Umbilical cord (tissue), 2 donors: ENCODE measurements around a stretch of chr6.

DNA sequence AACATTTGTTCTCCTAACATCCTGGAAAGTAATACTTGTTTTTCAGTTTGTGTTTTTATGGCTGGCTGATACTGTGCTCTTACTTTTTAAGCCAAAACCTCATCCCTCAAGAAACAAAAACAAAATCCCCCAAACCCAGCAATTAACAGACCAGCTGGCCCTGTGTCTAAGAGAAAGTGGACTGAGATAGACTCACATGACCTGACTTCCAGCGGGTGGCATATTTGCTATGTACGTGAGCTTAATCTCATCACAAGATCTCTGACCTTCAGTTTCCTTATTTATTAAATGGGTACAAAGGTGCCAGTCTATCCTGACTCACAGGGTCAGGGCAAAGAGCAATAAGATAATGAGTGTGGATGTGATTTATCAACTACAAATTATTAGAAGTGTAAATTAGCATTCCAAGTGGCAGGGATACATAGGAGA, 59.0 kb upstream of the CNKSR3 start:
- RAMPAGE, long total RNA, result no peak

GRCh38 chr6:154615547-154616144, 105.2 kb upstream of the CNKSR3 start:
- RAMPAGE, long total RNA, result no peak

DNA sequence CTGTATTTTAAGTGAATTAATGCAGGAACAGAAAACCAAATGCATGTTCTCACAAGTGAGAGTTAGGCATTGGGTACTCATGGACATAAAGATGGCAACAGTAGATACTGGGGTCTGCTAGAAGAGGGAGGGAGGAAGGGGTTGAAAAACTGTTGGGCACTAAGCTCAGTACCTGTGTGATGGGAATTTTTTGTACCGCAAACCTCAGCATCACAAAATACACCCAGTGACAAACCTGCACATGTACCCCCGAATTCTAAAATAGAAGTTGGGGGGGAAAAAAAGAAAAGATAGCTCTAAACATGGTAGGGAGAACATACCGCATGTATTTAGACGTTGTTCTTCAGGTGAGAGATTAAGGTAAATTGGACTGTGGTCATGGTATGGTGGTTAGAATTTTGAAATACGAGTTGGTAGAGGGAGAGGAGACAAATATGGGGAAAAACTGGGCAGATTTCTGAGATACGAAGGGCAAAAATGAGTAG, 38.4 kb downstream of the SCAF8 start:
- RAMPAGE, long total RNA, result no peak

- RAMPAGE, long total RNA, result no peak
Observed at GRCh38 chr6:155078502-155078920, 83.4 kb downstream of the TIAM2 start.

GRCh38 chr6:155221144-155221529, 42.7 kb upstream of the CLDN20 start:
- RAMPAGE, long total RNA, result no peak

DNA sequence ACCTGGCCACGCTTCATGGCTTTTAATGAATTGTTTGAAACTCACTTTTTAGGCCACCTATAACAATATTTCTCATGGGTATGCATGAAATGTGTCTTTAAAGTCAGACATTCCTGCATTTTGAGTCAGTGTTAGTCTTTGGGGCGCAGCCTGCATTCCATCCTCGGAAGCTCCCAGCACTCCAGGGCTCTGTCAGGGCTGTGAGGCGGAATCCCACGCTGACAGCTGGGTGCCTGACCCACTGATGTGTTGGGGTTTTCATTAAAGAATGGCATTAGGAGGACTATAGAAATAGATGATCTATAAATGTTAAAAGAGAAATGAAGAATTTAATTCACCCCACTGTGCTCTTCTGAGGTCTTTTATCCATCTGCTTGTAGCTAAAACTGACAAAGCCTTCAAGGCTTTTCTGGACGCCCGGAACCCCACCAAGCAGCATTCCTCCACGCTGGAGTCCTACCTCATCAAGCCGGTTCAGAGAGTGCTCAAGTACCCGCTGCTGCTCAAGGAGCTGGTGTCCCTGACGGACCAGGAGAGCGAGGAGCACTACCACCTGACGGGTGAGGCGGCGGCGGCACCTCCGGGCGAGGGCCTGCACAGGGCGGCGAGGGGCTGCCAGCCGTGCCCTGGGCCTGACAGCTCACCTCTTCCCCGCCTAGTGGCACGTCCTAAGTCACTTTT, 16.1 kb upstream of the CLDN20 start:
- RAMPAGE, long total RNA, result start-site peak on the plus strand centred at position 191 of the sequence, 62 bp wide, 6 and 16 reads in 2 replicates

- RAMPAGE, long total RNA, result no peak
Observed at GRCh38 chr6:155418033-155418544, 37.5 kb downstream of the NOX3 start.

- RAMPAGE, long total RNA, result no peak
Observed at GRCh38 chr6:155524224-155524617, 68.6 kb upstream of the NOX3 start.

- RAMPAGE, long total RNA, result no peak
Observed at GRCh38 chr6:155634119-155634463, 178.5 kb upstream of the NOX3 start.

DNA sequence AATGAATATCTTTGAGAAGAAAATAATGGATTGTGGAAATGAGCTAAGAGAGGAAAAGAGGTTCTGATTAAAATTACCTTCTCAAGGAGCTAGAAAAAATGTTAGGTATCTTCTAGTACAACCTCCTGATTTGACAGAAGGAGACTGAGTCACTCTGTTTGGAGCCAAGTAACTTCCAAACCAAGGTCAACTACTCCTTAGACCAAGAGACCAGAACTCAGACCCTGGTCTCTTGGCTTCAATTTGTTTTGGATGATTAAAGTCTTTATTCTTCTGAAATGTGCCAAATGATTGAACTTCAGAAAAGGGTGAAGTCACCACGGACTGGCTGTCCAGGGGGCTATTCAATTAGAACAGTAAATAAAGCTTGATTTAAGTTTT, 602.2 kb upstream of the ARID1B start:
- RAMPAGE, long total RNA, result no peak

- RAMPAGE, long total RNA, result no peak
Observed at GRCh38 chr6:156396565-156397665, 380.3 kb upstream of the ARID1B start.

DNA sequence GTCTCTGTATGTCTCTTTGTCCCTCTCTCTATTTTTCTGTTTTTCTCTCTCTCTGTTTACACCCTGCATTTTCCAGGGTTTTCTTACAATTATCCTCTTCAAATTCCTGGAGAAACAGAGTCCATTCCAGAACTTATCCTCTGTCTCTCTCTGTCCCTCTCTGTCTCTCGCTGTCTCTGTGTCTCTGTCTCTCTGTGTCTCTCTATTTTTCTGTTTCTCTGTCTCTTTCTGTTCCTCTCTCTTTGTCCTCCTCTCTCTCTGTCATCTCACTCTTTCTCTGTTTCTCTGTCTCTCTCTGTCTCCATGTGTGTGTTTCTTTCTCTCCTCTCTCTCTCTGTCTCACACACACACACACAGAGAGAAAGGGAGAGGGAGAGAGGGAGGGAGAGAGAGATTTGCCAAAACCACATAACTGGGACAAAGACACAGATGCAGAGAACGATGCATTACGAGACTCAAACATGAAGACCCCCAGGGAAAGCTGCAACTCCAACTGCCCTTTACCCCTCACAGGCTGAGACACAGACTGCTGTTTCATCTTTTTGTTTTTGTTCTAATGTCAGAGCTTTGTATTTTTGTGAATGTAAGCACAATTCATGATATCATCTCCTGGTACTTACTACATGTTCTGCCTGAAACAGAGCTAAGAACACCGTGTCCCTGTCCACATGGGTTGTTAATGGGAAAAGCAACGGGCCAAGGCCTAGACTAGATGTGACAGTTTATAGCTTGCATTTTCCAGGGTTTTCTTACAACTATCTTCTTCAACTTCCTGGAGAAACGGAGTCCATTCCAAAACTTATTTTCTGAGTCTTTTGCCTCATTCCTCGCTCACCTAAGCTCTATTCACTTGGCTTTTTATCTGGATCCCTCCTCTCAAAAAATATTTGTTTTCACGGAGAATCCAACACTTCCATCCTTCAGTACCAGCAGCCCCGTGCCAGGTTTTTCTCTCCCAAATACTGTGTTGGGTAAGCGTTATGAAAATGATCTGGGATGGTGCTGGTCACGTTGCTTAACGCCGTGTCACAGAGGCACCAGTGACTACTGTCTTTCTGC, 177.1 kb upstream of the ARID1B start:
- RAMPAGE, long total RNA, result no peak

- RAMPAGE, long total RNA, result no peak
Observed at GRCh38 chr6:156720514-156720944, 56.6 kb upstream of the ARID1B start.

DNA sequence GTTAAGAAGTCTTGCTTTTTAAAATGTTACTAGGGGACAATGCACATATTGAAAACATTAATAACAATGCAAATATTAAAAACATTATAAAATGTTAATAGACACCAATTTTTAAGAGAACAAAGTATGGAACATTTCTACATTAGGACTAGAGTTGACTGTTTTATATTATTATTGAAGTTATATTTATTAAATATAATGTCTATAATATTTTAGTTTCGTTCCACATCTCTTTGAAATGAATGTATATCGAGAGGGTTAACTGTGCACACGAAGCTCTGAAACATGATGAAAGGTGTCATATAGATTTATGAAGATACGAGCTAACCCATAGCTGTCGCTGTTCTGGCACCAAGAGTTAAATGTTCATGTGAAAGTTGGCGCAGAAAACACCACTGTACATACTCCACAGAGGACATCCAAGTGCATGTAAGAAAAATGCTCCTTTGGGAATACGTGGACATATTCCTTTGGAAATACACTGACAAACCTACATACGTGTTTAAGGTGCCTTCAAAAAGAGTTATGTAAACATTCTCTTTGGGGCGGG, 892 bp upstream of the ARID1B start:
- RAMPAGE, long total RNA, result no peak

DNA sequence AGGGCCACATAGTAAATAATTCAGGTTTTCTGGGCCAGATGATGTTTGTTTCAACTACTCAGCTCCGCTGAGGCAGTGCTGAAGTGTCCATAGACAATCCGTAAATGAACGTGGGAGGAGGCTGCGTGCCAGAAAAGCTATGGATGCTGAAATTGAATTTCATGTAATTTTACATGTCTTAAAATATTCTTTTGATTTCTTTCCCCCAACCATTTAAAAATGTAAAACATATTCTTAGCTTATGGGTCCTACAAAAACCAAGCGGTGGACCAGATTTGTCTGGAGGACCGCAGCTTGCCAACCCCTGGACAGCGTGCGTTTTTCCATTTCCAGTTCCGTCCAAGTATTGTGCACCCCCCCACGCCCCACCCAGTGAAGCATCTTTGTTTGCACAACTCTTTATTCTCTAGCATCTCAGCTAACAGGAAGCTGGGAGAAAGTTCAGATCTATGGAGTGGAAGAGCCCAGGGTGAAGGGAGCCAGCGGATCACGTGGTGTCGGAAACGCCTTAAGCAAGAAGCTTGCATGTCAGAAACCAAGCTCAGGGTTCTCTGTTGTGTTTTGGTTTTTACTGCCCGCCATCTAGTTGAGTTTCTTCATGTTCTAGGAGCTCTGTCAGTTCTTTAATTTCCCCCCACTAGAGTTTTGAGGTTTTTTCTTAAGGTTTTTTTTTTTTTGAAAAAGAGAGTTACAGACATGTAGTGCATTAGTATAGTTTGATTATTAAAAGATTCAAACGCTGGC, 29.8 kb downstream of the ARID1B start:
- RAMPAGE, long total RNA, result no peak

GRCh38 chr6:156937294-156937873, 160.2 kb downstream of the ARID1B start:
- RAMPAGE, long total RNA, result no peak

DNA sequence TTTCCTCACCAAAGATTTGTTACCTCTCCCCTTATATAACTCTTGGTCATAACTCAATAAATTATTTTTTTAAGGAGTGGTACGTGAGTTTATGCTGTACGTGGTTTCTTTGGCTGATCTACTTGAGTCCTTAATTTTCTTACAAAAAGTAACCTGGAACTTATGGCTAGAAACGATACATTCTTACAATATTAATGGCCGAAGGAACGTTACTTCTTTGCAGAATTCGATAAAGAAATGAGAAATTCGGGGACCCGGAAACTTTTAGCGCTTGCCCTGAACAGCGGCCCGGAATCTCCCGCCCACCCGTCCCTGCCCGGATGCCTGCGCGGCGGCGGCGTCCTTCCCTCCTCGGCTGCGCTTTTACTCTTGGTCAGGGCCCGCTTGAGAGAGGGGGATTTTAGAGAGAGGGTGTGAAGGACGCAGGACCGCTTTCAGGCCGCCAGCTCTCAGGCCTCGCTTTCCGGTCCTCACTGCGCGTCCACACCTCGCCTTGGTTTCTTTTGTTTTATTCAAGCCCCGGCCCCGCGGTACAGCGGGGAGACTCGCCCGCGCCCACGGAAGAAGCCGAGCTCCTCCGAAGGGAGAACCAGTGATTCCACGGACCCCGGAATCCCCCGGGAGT, 243.7 kb downstream of the ARID1B start:
- RAMPAGE, long total RNA, result no peak

- RAMPAGE, long total RNA, result no peak
Observed at GRCh38 chr6:157225797-157225996, 97.6 kb downstream of the TMEM242 start.

DNA sequence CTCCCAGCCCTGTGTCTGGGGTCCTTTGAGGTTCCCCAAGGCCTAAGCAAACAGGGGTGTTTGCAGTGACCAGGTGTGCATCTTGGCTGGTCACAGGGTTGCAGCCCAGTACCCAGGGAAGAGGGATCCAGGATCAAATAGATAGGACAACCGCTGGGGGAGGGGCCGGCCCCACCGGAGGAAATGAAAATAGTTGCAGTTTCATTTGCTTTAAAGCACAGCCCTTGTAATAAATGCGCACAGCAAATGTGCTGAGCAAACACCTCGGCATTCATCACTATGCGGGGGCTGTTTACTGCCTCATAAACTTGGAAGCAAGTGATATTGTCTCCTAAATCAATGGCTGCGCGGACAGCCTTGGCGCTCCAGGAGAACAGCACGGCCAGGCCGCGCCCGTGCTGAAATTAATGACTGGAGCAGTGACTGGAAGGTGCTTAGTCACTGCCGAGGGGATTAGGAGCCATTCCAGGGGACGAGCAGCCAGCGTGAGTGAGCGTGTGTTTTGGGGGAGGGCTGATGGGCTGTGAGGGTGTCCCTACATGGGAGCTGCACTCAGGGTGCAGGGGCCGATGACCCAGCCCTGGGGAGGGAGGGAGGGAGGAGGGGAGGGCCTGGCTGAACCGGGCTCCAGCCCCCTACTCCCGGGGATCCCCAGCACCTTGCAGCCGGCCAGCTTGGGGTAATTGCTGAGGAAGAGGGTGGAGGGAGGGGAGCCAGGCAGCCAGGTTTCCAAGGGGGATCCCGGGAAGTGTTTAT, 82.8 kb downstream of the TMEM242 start:
- RAMPAGE, long total RNA, result no peak

DNA sequence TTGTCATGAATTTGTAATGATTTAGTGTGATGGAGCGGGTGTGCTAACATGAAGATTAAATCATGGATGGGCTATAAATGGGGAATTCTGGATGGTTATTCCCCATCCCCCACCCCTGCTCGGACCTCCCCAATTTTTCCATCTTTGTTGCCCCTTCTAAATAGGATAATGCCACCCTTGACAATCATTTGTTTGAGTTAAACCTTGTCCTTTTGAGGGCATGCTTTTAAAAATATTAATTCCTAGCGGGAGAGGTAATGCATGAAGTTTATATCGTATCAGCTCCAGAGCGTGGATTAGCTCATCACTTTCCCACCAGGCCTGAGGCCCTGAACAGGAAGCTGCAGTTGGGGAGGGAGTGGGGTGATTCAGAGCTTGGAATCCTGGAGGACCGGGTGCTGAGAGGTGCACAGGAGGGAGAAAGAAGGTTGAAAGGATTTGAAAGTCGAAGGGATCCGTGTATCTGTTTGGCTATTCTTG, 24.9 kb downstream of the ZDHHC14 start:
- RAMPAGE, long total RNA, result no peak